Endometrial microvascular endothelial cells (primary cell): ENCODE measurements around the genes APPBP2, MED13 and ACE.

DNA sequence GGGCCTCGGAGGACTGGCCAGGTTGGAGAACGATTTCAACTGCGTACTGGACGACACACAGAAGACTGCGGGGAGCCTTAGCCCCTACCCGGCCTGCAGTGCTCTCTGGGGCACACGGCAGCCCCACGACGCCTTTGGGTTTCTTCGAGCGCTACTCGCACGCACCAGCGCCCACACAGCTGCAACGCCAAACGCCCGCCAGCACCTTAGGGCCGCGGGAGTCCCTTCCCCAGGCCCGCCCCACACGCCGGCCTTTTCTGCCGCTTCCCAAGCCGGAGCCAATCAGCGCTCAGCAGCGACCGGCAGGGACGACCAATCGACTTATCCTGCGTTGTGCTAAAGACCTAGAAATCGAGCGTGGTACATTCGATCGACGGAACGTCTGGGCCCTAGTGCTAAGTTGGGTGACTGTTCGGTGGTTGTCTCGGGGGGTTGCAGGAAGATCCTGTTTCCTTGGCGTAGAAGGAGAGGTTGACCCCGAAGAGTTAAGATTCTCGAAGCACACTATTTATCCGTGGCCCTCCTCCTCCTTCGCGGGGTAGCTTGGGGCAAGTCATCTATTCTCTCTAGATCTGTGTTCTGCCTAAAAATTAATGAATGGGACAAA, 14.2 kb upstream of the CA4 start:
- RAMPAGE, long total RNA: no peak

- RAMPAGE, long total RNA: start-site peak on the minus strand at chr17:60526179-60526222, 43 and 95 reads in 2 replicates
Observed at GRCh38 chr17:60525589-60526564, at the start of gene APPBP2. TSS of gene APPBP2 (minus strand) at chr17:60526242.

- RAMPAGE, long total RNA: no peak
Observed at GRCh38 chr17:60599449-60599865, 536 bp upstream of the PPM1D start.

- RAMPAGE, long total RNA: no peak
Observed at GRCh38 chr17:60601627-60602337, 1.8 kb downstream of the PPM1D start.

DNA sequence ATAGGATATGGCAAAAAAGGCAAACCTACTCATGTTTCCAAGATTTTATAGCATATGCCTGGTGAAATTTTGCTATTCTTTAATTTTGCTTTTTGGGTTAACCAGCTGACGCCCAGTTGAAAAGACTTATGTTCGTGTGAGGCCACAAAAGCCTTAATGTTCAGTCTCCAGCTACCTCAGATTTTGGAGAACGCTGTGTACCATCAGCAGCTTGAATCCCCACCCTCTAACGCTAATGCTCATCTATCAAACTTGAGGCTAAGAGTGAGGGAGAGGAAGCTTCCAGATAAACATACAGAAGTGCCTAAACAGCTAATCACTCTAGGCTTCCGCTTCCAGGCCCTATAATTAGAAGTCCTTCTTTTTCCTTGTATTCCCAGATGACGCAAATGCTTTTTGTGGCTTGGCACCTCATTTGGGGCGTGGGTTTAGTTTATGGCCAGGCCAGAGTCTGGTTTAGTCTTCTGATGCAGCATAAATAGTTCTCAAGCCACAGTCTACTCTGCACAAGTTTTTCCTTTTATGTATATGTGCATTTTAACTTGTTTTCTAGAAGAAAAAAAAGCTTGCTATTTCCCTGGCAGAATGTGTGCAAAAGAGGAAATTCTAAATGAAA, 263.3 kb downstream of the BCAS3 start:
- RAMPAGE, long total RNA: no peak

DNA sequence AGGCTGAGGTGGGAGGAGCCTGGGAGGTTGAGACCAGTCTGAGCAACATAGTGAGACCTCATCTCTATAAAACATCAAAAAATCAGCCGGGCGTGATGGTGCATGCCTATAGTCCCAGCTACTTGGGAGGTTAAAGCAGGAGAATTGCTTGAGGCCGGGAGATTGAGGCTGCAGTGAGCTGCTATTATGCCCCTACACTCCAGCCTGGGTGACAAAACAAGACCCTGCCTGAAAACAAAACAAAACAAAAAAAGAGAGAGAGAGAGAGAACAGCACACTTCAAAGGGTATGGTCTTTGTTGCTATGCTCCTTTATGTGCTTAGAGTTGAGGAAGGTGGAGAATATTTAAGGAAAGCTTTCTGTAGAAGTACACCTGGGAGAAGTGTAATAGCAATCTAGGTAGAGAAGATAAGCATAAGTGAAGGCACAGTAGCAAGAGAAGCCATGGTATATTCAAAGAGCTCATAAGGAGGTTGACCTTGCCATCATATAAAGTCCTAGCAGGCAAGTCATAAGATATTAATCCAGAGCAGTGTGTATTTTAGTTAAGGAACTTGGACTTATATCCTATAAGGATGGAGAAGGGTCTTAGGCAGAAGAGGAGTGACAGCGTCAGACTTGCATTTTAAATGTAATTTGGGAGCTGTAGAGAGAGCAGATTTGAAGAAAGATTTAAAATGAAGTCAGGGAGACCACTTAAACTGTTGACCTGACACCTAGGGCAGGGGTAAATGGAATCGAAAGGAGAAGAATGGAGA, 210.6 kb upstream of the TBX2 start:
- RAMPAGE, long total RNA: no peak

- RAMPAGE, long total RNA: no peak
Observed at GRCh38 chr17:61222326-61223051, 177.2 kb upstream of the TBX2 start.

DNA sequence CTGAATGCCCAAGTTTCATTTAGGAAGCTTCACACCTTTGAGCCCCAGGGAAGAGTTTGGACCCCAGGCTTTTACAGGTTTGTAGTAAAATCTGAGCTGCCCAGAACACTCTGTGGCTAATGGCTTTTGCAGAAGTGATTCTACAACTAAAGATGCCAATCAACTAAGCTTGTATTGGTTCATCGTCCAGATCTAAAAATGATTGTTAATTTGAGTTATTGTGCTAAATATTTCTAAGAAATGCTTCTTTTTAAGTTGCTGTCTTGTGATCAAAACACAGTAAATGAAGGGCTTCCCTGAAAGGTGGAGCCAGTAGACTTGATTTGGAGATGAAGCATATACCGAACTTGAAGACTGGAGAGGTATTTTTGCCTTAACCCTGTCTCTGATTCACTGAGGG, 166.4 kb upstream of the TBX2 start:
- RAMPAGE, long total RNA: no peak

GRCh38 chr17:61463180-61463644, 11.0 kb downstream of the TBX4 start:
- RAMPAGE, long total RNA: no peak

- RAMPAGE, long total RNA: no peak
Observed at GRCh38 chr17:62039864-62040278, 25.2 kb downstream of the MED13 start.

- RAMPAGE, long total RNA: no peak
Observed at GRCh38 chr17:62063967-62064299, 1.1 kb downstream of the MED13 start.

GRCh38 chr17:62064778-62065834, at the start of gene MED13:
TSS of gene MED13 (minus strand) at chr17:62065278.
- RAMPAGE, long total RNA: no peak

GRCh38 chr17:62121020-62121442, 56.0 kb upstream of the MED13 start:
- RAMPAGE, long total RNA: no peak

DNA sequence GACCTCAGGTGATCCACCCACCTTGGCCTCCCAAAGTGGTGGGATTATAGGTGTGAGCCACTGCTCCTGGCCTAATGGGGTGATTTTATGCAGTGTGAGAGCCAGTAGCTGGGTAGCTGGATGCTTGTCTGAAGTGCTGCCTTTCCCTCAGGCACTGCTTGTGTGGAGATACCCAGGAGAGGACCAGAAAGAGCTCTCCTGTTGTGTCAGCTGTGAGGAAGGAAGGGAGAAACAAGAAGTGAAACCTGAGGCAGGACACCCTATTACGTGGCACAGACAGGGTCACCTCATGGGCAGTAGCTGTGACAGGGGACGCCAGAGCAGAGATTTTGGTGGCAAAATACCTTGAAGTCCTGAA, 106.4 kb upstream of the MED13 start:
- RAMPAGE, long total RNA: no peak

DNA sequence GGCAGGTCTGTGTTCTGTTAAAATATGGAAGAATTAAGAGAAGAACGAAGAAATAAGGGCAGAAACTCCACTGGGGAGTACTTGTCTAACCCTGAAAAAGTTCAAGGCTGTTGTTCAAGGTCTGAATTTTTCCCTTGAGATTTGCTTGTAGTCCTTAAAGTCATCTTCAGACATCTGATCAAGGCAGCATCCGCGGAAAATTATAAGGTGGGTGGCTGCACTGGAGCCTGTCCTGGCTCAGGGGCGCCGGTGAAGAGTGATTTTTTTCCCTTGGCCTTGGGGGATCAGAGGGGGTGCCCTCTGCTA, 1.2 kb upstream of the TLK2 start:
- RAMPAGE, long total RNA: no peak

DNA sequence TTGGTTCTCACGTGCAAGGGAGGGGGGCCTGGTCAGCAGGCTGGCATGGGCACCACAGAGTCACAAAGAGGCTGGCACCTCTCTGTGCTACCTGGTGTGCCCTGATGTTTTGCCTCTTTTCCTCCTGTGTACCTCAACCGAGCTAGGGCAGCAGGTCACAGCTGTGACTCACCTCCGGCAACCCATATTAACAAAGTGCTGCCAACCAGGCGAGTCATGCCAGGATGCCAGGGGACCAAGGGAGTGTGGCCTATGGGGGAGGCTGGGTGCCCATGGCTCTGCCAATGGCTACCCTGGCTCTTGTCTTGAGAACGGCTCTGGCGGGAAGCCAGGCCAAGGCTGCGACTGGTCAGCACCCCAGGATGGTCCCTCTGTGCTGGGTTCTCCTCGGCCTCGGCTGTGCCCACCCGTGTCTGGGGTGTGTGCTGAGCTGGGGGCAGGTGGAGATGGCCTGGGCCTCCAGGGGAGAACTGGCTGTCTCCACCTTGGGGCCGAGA, 75.7 kb downstream of the MRC2 start:
- RAMPAGE, long total RNA: no peak

DNA sequence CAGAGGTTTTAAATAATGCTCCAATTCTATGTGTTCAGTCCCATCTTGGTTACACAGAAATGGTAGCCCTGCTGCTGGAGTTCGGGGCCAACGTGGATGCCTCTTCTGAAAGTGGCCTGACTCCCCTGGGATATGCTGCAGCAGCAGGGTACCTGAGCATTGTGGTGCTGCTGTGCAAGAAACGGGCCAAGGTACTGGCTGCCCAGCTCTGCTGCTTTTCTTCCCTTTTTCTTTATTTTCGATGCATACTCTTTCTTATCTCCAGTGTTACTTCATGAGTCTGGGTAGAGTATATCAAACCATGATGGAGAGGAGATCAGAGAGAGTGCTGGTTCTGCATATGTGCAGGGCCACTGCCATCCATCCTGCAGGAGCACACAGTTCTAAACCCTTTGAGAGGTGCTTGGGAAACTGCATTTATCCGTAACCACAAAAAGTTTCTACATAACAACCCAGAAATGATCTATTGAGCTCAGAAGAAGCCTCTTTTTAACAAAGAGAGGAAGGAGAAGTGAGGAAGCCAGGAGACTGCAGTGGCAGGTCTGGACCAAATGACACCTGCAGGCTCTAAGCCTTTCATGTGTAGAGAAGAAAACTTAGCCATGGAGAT, 56.6 kb downstream of the CYB561 start:
- RAMPAGE, long total RNA: no peak

DNA sequence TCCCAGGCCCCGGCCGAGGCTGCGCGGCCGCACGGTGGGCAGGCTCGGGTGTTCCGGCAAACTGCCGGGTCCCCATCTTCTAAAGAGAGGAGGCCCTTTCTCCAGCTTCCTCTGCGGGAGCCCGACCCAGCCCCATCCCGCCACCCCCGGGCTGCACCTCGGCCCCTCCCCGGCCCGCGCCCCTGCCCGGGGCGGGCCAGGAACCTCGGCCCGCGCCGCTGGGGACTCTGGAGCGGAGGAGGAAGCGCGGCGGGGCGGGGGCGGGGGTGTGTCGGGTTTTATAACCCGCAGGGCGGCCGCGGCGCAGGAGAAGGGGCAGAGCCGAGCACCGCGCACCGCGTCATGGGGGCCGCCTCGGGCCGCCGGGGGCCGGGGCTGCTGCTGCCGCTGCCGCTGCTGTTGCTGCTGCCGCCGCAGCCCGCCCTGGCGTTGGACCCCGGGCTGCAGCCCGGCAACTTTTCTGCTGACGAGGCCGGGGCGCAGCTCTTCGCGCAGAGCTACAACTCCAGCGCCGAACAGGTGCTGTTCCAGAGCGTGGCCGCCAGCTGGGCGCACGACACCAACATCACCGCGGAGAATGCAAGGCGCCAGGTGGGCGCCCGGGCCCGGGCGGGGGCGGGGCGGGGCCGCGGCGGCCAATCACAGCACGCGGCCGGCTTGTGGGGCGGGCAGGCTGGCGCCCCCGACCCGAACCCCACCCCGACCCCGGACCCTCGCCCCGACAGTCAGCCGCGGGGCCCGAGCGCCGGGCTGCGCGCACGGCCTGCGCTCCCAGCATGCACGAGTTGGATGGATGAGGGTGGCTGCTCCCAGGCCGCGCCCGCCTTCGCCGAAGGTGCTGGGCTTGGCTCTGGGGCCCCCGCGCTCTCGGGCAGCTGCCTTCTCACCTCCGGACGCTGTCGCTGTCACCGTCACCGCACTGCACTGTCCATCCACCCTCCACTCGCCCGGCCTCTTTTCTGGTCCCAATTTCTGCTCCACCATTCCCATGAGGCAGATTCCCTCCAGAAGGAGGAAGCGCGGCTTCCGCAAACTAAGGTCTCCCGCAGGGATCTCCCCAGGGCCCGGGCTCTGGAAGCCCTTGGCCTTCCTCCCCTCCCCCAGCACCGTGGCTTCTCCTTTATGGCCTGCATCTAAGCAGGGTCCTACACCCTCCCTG, at the start of gene ACE:
TSS of gene ACE (plus strand) at position 309 of the 1,159 bp plus-strand sequence.
- RAMPAGE, long total RNA: no peak

GRCh38 chr17:63478666-63479557, 2.1 kb downstream of the ACE start:
- RAMPAGE, long total RNA: no peak

- RAMPAGE, long total RNA: no peak
Observed at GRCh38 chr17:63611356-63611890, 10.7 kb downstream of the TACO1 start.